Urinary bladder (tissue), 3 donors: ENCODE measurements around the gene STPG3.

DNA sequence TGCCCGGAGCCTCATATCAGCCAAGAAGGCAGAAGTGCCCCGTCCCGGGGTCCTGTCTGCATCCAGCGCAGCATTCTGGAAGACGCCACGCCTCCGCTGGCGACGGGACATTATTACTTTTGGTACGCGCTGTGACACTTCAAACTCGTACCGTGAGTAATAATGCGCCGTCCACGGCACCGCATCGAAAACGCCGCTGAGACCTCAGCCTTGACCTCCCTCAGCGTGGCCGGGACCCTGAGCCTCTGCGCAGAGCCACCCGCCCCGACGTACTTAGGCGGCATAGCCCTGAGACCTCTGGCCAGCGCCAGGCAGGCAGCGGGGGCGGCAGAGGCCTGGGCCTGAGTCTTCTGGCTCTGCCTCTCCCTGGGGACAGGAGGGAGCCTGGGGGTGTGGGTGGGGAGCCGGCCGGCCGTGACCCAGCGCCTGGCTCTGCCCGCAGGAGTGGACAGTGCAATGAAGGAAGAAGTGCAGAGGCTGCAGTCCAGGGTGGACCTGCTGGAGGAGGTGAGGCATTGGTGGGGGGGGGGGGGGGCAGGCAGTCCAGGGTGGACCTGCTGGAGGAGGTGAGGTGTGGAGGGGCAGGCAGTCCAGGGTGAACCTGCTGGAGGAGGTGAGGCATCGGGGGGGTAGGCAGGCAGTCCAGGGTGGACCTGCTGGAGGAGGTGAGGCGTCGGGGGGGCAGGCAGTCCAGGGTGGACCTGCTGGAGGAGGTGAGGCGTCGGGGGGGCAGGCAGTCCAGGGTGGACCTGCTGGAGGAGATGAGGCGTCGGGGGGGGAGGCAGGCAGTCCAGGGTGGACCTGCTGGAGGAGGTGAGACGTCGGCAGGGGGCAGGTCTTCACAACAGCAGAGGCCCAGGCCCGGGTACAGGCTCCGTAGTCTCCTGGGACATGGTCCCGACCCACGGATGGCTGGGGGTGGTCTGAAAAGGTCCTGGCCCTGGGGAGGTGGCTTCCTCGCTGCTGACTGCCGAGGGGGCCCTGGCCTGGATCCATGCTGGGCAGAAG, 8.1 kb downstream of the EGFL7 start:
- PRO-cap = no peak
- RAMPAGE, long total RNA = no peak

DNA sequence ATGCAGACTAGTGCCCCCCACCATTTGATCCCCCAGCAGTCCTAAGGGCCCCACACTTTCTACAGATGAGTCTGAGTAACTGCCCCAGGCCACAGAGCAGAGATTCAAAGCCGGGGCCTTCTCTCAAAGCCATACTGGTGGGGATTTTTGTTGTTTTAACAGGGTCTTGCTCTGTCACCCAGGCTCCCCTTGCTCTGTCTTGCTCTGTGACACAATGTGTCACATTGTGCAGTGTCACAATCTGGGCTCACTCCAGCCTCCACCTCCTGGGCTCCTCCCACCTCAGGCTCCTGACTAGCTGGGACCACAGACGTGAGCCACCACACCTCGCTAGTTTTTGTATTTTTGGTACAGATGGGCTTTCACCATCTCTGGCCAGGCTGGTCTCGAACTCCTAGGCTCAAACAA, 8.7 kb downstream of the AGPAT2 start:
- PRO-cap = no peak
- RAMPAGE, long total RNA = no peak

- PRO-cap = no peak
- RAMPAGE, long total RNA = no peak
Observed at GRCh38 chr9:136680959-136681634, 6.2 kb downstream of the AGPAT2 start.

DNA sequence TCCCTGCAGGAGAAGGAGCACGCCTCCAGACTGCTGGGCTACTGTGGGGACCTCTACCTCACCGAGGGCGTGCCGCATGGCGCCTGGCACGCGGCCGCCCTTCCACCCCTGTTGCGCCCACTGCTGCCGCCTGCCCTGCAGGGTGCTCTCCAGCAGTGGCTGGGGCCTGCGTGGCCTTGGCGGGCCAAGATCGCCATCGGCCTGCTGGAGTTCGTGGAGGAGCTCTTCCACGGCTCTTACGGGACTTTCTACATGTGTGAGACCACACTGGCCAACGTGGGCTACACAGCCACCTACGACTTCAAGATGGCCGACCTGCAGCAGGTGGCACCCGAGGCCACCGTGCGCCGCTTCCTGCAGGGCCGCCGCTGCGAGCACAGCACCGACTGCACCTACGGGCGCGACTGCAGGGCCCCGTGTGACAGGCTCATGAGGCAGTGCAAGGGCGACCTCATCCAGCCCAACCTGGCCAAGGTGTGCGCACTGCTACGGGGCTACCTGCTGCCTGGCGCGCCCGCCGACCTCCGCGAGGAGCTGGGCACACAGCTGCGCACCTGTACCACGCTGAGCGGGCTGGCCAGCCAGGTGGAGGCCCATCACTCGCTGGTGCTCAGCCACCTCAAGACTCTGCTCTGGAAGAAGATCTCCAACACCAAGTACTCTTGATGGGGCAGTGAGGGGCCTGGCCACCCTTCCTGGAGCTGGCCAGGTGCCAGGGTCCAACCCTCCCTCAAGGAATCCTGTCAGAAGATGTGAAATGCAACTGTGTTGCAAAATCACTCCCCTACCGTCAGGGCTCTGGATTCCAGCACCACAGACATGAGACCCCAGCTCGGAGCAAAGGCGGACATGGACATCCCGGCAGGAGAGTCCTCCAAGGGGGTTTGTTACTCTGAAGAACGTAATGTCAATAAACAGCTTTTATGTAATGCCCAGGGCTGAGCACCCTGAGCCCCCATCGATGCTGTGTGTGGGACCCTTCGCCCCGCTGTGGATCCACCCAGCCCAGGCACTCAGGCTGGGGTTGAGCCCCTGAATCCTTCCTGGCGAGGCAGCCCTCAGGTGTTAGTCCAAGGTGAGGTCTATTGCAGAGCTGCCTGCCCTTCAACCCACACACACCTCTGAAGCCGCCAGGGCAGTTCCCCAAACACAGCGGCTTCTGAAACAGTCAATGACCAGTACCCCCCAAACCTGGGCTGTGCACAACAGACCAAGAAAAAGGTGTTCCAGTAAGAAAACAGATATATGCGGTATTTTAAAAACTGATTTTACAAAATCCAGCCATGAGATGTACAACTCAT, 11.2 kb downstream of the DIPK1B start:
- PRO-cap = no peak
- RAMPAGE, long total RNA = no peak

DNA sequence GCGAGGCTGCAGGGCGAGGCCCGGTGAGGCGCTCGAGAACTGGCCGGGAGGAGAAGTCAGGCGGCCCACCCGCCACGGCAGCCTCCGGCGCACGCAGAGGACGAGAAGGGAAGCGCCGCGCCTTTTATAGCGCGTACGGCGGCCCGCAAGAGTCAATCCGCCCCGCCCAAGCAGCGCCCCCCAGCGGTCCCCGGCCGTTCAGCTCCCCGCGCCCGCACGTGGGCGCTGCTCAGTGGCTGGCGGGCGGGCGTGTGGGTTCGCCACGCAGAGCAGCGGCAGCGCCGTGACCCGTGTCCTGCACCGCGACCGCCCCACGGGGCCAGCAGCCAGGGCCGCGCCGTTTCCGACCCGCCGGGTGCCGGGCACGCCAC, 14.7 kb downstream of the LCN10 start:
- PRO-cap = bidirectional peak, plus-strand start at position 232 of the sequence, minus-strand start at position 81 of the sequence
- RAMPAGE, long total RNA = no peak

DNA sequence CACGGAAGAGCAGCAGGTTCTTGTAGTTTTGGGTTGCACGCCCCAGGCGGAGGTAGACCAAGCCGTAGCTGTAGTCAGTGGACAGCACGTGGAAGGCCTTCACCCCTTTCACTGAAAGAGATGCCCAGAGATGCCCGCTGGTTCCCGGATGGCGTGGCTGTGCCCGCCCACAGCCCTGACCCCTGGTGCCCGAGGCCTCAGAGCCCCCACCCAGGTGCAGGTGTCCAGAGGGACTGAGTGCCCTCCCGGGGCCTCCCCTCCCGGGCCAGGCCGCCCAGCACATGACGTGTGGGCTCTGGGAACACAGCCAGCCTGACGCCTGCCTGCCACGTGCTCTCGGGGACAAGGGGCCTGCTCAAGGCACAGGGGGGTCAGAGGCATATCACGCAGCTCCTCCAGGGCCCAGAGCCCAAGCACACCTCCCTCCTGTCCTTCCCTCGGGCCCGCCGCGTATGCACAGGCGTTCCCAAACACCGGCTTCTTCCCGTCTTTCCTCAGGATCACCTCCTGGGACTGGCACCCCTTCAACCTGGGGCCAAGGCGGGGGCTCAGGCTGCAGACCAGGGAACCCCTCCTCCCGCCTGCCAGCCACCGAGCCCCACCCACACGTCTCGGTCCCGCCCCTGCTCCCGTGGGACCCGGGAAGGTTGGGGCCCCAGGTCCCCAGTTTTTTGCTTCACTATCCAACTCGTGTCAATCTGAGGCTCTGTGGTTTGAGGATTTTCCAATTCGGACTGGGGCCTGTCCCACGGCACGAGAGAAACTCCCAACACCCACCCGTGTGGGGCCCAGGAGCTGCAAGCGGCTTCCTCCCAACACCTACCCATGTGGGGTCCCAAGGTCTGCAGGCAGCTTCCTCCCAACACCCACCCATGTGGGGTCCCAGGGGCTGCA, 1.7 kb downstream of the LCN10 start:
- PRO-cap = bidirectional peak, plus-strand start at position 358 of the sequence, minus-strand start at position 256 of the sequence
- RAMPAGE, long total RNA = no peak

GRCh38 chr9:136857004-136857646, 5.0 kb downstream of the MAMDC4 start:
- PRO-cap = no peak
- RAMPAGE, long total RNA = no peak

DNA sequence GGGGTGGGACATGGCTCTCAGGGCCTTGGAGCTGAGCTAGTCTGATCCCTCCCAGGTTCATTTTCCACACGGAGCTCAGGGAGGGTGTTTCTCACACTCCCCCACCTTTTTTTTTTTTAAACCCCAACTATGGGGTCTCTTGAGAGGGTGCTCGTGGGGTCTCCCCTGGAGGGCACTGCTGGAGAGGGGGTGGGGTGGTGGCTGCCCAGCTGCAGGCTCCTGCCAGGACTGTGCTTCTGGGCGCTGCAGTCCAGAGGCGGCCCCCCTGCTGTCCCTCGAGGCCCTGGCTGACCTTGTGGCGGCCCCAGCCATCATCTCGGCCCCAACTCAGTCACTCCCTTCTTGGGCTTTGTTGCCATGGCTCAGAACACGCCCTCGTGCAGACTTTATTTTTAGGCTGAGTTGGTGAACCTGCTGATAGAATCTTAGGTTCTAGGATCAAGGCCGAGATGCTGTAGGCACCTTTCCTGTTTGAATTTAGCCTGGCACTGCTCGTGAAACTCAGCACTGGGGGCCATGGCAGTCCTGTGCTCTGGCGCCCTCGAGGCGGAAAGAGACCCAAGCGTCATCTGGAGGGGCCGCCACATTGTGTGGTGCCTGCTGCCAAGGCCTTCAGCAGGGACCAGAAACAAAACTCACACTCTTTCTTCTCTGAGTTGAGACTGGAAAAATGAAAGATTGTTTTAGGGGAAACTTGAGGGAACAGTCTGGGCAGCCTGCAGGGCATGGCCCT, 22.8 kb downstream of the FBXW5 start:
- PRO-cap = no peak
- RAMPAGE, long total RNA = no peak

DNA sequence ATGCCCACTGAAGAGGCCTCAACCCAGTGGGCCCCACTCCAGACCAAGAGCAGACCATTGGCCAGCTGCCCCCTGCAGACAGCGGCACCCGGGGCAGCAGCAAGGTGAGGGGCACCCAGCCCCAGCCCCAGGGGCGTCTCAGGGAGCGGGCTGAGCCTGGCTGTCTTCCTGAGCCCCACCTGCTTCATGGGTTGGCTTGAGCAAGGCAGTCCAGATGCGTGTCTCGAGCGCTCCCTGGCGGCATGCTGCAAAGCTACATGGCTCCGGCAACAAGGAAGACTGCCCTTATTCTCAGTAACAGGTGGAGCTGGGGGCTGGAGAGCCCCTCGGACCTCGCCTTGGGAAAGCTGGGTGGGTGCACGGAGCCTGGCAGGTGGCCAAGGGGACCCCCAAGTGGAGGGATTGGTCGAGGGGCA, 3.3 kb upstream of the FUT7 start:
- PRO-cap = no peak
- RAMPAGE, long total RNA = no peak

DNA sequence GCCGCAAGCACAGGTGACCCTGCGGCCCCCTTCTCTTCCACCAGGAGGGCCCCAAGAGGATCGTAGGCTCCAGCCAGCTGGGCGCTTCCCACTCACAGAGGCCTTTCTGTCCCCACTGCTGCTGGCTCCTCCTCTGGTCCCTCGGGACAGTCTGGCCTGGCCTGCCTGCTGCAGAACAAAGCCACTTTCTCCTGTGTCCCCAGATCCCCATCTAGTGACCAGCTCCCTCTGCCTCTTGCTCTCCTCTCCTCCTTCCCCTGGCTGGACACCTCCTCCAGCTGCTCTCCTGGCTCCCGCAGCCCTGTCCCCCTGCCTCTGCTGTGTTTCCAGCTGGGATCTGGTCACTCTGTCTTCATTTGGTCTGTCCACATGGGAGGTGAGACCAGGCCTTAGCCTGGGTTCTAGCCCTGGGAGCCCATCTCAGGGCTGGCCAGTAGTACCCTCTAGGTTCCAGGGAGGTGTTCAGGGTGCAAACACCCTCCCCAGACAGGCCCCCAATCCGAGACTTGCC, 680 bp upstream of the SAPCD2 start:
- PRO-cap = no peak
- RAMPAGE, long total RNA = no peak

GRCh38 chr9:137085458-137086514, 999 bp upstream of the MAN1B1 start:
- PRO-cap = no peak
- RAMPAGE, long total RNA = no peak

- PRO-cap = no peak
- RAMPAGE, long total RNA = no peak
Observed at GRCh38 chr9:137199128-137200169, 1.1 kb downstream of the TPRN start.

GRCh38 chr9:137243373-137243876, 2.3 kb downstream of the TUBB4B start:
- PRO-cap = no peak
- RAMPAGE, long total RNA = no peak

- PRO-cap = no peak
- RAMPAGE, long total RNA = no peak
Observed at GRCh38 chr9:137250931-137251583, at the start of gene STPG3. STPG3 (plus strand) TSS chr9:137251286.

DNA sequence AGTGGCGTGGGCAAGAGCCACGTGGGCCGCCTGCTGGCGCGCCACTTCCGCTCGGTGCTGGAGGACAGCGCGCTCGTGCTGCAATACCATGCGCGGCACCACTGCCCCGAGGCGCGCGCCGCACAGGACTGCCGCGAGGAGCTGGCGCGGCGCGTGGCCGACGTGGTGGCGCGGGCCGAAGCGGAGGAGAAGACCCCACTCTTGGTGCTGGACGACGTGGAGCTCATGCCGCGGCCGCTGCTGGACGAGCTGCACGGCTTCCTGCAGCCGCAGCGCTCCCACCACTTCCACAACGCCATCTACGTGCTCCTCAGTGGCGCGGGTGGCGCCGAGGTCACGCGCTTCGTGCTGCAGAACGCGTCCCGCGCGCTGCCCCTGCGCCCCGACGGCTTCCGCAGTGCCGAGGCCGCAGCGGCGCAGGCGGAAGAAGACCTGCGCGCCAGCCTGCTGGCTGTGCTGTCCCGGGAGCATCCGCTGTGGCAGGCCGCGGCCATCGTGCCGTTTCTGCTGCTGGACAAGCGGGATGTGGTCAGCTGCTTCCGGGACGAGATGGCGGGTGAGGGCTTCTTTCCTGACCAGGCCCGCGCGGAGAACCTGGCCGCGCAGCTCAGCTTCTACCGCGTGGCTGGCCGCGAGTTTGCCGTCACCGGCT, 1.9 kb downstream of the TOR4A start:
- PRO-cap = no peak
- RAMPAGE, long total RNA = no peak

DNA sequence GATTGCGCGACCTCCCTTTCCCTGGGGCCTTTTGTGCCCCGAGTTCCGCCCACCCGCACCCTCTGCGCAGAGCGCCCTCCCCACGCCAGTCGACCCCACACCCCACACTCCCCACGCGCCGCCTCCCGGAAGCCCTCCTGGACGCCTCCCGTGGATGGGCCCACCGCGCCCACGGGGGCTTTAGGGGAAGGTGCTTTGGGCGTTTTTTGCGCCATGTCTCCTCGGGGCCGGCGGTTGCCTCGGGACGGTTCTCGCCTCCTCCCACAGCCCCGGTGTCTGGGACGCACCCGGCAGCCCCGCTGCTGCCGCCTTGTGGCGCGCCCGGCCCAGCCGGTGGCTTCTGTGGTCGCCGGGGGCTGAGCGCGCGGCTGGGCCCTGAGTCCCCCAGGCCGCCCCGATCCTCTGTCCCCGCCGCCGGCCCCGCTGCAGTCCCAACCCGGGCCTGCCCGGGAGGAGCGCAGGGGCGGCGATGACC, 3.2 kb downstream of the TOR4A start:
- PRO-cap = no peak
- RAMPAGE, long total RNA = no peak

DNA sequence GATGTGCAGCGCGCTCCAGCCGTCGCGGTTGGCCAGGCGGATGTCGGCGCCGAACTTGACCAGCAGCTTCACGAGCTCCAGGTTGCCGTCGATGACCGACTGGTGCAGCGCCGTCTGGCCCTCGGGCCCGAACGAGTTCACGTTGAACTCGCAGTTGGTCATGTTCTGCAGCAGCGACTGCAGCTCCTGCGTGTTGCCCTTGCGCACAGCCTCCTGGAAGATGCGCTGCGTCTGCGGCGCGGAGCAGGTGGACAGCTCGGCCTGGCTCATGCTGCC, 474 bp downstream of the NRARP start:
- PRO-cap = no peak
- RAMPAGE, long total RNA = no peak

DNA sequence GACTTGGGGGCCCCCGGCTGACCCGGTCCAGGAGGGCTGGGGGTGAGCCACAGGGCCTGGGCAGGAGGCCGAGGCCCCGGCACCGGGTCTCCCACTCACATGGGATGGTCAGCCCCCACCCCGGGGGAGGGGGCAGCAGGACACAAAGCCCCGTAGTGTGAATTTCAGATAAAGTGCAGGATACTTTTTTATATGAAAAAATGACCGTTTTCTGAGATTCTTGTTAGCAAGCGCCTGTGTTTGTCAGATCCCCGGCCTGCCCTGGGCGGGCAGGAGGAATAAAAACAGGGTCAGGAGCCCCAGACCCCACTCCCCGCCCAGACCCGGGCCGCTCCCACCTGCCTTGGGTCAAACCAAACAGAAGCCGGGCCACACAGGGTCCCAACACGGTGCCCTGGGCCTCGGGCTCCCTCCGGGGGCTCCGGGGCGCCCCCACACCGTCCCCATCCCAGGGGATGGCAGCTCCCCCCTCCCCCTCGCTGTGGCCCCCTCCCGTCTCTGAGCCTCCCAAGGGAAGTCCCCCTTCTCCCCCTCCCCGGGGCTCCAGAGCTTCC, 13.5 kb upstream of the NRARP start:
- PRO-cap = no peak
- RAMPAGE, long total RNA = no peak

- PRO-cap = no peak
- RAMPAGE, long total RNA = no peak
Observed at GRCh38 chr9:137353364-137354333, 51.6 kb upstream of the NRARP start.

GRCh38 chr9:137363064-137363407, 59.9 kb downstream of the EXD3 start:
- PRO-cap = unidirectional peak, minus-strand start at chr9:137363292
- RAMPAGE, long total RNA = no peak